Esophagus muscularis mucosa (tissue), 4 donors: ENCODE measurements around a stretch of chr9.

- PRO-cap = no peak
- RAMPAGE, long total RNA, 4 experiments = no peak in any of the 4 experiments
These were observed 6.2 kb downstream of the AIF1L start for GRCh38 chr9:131102419-131103099.

DNA sequence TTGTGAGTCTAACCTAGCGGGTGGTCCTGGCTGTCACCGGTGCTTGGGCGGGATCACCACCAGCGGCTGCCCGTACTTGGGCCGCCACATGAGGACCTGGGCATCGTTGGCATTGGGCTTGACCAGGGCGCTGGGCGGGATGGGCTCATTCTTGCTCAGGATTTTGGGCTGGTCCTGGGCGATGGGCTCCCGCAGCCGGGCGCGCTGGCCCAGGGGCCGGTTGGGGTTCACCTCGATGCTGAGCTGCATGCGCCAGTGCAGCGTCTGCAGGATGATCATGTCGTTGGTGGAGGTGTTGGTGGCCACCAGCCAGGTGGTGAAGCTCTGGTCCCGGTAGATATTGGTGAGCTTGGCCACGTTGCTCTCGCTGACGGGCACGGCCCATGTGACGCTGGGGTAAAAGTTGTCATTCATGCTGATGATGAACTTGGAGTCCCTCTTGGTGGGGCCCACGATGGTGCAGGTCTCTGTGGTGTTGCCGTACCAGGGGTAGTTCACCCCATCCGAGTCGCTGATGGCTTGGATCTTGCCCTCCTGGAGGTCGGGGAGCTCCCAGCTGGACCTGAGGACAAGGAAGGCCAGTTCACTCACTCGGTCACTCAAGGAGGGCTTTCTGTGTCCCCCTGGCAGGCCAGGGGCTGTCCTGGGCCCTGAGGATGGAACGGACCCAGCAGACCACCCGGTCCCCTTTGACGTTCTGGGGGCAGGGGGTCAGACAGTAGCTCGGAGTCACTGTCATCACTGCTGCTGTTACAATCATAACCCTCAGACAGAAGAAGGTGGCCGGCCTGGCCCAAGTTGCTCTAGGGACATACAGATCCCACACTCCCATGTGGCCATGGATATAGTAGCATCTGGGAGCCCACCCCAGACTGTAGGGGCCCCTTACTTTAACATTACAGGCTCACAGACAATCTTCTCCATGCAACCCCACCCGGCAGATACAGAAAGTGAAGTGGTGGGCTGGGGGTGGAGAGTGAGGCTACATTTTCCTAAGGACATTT lies 15.2 kb downstream of the FAM78A start:
- PRO-cap = no peak
- RAMPAGE, long total RNA, 4 experiments = no peak in any of the 4 experiments

DNA sequence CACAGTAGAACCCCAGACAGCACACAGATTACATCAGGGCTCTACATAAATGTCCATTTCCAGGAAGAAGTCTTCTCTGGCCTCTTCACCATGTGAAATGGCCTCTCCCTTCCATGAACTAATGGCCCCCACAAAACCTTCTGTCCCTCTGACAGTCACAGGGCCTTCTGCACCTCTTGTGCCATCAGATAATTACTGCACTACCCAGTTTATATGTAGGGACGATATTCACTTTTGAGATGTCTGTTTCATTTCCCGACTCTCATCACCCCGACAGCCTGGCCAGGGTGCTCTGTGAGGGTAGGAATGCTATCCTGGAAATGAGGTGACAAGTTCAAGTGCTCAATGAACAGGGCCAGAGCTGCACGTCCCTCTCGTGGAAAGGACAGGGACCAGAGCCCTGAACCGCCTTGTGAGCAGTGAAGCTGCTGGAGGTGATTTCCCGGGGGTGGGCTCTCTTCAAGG lies 2.9 kb upstream of the FAM78A start:
- PRO-cap = no peak
- RAMPAGE, long total RNA, 4 experiments = no peak in any of the 4 experiments

GRCh38 chr9:131281164-131281601 lies 4.9 kb upstream of the FAM78A start:
- PRO-cap = no peak
- RAMPAGE, long total RNA, 4 experiments = no peak in any of the 4 experiments

- PRO-cap = no peak
- RAMPAGE, long total RNA, 4 experiments = no peak in any of the 4 experiments
These were observed 9.5 kb downstream of the PRRC2B start for GRCh38 chr9:131403349-131403822.

DNA sequence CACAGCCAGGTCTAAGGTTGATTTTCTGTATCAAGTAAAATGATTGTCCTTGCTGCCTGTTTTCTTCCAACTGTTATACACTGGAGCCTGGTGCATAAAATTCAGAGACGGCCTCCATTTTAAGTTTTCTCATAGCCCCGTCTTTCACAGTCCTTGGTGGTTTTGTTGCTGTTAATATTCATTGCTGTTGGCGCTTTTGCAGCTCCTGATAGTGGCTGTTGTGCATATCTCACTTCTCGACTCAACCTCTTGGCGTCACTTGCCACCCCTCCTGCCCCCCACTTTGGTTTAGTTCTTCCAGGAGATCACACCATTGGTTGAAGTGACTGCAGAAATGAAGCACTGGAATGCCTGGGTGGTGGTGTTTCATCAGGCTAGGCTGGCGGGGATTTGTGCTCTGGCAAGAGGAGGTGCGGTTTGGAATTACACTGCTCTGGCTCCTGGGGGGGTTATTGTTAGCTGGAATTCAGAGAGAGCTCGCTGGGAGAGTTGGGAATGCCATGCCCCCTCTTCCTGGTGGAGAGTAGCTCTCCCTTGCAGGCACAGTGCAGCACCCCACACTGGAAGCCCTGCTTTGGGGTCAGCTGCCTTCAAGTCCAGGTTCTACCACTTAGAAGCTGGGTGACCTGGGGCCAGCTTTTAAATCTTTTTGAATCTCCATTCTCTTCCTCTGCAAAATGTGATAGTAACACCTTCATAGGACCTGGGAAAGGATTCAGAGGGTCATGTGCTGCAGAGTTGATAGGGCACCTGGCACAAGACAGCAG lies 11.6 kb downstream of the PRRC2B start:
- PRO-cap = no peak
- RAMPAGE, long total RNA, 4 experiments = no peak in any of the 4 experiments

- PRO-cap = no peak
- RAMPAGE, long total RNA, 4 experiments = no peak in any of the 4 experiments
These were observed 28.7 kb downstream of the PRRC2B start for GRCh38 chr9:131422431-131423175.

DNA sequence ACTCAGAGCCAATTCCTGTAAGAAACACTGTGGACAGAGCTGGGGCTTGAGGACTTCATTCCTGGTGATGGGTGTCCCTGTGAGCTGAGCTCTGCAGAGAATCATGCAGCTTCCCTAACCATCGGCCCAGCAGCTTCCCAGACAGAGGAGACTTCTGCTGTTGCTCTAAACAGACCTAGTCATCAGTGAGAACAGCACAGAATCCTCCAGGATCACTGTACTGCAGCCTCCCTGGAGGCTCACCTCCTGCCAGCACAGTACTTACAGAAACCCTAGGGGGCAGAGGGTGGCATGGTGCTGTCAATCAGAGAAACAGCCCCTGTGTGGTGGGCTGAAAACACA lies 39.2 kb downstream of the PRRC2B start:
- PRO-cap = unidirectional peak, plus-strand start at position 58 of the sequence
- RAMPAGE, long total RNA, 4 experiments = no peak in any of the 4 experiments

DNA sequence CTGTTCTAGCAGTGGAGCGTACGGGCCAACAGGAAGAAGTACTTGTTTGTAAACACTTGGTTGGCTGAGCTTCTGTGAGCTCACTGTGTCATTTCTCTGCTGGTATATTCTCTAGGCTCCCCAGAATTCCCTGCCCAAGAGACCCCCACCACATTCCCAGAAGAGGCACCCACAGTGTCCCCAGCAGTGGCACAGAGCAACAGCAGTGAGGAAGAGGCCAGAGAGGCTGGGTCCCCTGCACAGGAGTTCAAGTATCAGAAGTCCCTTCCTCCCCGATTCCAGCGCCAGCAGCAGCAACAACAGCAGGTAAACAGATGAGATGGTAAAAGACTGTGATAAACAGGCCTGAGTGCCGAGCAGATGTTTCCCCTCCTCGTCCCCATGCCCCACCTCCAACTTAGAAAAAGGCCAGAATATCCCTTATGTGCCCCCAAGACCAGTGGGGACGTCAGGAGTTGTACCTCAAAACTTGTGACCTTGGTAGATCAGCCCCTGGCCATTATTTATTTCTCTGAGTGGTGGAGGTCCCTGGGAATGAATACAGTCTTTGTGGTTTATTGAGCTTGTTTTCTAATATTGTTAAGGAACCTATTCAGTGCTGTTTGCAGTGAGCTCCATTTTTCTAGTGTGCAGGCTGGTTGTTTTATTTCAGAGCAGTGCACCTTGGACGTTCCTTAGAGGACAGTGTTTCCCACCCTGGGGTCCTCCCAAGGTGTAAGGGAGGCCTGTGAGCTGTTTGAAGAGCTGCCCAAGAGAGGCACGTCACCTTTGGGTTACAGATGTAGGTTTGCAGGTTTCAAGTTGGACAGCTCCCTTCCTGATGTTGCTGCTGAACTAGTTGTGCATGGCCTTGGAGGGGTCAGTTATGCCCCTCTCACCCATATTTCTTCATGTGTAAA lies 35.0 kb upstream of the POMT1 start:
- PRO-cap = no peak
- RAMPAGE, long total RNA, 4 experiments = no peak in any of the 4 experiments

DNA sequence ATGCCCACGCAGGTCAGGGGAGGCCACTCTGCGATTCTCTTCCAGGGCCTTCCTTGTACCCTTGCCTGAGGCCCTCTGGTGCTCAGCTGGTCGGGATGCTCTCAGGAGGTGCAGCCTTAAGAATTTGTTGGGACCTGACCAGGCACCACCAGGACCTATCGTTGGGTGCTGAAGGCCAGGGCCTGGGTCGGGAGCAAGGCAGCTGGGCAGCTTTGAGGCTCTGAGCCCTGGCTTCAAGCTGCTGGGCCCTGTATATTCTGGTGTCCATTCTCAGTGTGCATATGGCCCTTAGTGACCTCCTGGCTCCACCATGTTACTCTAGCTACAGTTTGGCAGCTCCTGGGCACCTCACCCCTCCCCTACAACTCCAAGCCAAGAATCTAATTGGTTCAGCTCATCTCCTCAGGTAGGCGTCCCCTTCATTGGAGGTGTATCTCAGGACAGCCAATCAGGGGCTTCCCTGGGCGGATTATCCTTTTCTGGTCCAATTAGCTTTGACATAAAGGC lies 8.5 kb downstream of the PRRT1B start:
- PRO-cap = no peak
- RAMPAGE, long total RNA, 4 experiments = no peak in any of the 4 experiments

GRCh38 chr9:131584128-131584719 lies 38.9 kb downstream of the PRRT1B start:
- PRO-cap = no peak
- RAMPAGE, long total RNA, 4 experiments = no peak in any of the 4 experiments

GRCh38 chr9:131603027-131603605 lies 57.8 kb downstream of the PRRT1B start:
- PRO-cap = no peak
- RAMPAGE, long total RNA, 4 experiments = no peak in any of the 4 experiments

DNA sequence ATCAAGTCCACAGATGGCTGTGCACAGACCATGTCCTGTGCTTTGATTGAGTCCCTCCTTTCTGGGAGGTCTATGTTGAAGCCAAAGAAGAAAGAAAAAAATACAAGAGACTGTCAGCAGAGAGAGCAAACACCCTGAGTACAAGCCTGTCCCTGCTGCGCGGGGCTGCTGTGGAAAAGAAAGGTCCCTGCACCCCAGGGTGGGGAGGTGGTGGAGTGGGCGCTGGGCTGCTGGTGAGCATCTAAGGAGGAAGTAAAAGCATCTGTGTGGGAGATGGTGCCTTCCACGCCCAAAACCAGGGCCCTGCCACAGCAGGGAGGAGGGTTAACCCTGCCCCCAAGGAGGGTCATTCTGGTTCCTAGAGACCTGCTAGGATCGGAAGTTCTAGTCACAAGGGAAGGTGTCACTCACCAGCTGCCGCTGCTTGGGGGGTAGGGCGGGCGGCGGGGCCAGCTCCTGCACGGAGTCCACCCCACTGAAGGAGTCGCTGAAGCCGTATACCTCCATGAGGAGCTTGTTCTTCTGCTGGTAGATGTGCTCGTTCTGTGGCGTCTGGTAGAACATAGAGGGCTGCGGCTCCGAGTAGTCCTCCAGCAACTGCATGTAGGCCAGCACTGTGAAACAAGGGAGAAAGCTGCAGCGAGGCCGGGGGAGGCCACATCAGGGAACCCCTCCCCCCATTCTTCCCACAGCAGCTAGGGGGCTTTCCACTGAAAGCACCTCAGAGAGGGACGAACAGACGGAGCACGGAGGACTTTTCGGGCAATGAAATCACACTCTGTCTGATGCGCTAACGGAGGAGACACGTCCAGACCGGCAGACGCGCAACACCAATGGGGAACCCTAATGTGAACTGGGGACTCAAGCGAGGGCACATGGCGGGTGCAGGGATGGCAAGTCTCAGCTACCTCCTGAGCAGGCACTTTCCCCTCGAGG lies 76.3 kb downstream of the PRRT1B start:
- PRO-cap = no peak
- RAMPAGE, long total RNA, 4 experiments = no peak in any of the 4 experiments

DNA sequence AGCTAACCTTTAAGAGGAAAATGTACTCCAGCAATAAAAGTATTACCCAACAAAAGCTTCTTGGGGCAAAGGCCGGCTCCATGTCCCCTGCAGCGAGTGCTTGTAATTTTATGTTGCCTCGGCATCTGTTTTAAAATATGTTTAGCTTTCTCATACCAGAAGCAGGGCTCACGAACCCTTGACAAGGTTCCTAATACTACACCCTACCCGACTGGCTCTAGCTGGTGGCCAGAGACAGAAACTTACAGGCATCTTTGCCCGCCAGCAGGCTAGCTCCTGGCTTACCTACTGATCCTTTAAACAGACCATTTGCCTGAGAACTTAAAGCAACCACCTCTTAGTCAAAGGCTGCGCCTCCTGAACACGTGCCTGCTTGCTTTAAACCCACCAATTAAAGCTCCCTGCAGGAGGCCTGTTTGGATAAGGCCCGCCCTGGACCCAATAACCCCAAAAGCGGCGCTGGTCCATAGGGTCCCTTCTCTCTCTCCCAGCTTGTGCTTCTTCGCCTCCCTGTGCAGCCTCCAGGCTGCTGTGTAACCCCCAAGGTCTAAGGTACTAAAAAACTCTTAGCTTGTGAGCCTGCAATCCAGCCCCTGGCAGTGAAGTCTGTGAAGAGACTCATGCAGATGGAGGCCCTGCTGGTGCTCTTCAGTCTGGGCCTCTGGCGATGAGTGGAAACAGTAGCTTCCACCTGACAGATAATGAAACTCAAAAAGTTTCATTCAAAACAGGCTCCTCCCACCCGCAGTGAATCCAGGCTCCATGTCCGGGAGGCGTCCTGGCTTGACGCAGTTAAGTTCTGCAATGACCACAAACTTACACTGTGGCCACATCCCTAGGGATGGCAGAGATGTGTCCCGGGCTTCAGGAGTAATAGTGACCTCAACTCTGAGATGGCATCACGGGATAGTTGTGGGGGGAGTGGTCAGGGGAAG lies 97.1 kb downstream of the PRRT1B start:
- PRO-cap = no peak
- RAMPAGE, long total RNA, 4 experiments = no peak in any of the 4 experiments

DNA sequence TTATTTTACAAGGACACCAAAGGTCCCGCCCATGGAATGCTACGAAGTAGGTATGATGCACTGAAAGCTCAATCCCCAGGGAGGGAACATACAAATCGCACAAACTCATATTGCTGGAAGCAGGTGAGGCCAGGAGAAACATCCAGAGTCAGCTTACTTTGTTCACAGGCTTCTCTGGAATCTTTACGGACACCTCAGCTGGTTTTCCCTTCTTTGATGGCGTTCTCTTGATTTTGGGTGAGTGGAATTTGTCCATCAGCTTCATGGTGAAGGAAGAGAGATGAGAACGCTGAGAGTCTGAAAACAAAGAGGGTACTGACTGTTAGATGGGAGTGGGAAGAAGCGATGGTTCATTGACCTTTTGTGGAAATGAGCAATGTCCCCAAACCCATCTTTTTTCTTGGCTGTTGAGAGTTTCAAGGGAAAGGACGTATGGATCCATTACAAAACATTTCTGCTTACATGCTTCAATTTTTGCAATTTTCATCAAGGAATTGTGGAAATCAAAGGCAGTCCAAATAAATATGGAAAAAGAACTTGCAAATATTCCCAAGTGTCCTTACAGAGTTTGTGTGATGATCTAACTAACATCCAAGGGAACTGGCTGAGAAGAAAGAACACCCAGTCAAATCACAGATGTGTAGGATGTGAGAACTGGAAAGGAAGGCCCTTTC lies 89.1 kb downstream of the RAPGEF1 start:
- PRO-cap = unidirectional peak, plus-strand start at position 71 of the sequence
- RAMPAGE, long total RNA, 4 experiments = no peak in any of the 4 experiments

DNA sequence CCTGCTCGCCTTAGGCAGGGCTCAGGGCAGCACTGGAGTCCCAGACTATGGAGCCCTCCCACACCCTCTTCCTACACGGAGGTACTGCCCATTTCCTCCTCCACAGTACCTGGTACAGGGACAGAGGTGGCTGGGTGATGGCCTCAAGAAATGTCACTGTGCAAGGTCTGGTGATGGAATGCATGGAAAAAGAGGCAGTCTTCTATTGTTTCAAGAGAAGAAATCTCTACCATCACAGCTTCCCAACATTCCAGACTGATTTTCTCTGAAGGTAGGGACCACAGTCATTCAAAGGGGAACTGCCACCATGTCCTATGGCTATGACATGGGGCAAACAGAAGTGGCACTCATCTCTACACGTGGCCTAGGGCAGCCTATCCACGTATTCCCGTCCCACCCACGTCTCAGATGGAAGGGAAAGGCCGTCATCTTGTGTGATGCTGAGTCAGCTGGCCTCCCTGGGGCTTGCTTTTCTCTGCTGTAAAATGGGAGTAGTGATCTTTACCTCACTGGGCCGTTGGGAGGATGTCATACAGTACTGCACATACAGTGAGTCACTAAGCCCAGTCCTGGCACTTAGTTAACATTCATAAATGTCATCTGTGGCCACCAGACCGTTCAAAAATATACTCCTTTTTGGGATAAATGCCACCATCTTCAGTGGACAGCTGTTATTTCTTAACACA lies 72.4 kb downstream of the RAPGEF1 start:
- PRO-cap = no peak
- RAMPAGE, long total RNA, 4 experiments = no peak in any of the 4 experiments

GRCh38 chr9:131685591-131686071 lies 54.2 kb downstream of the RAPGEF1 start:
- PRO-cap = no peak
- RAMPAGE, long total RNA, 4 experiments = no peak in any of the 4 experiments

DNA sequence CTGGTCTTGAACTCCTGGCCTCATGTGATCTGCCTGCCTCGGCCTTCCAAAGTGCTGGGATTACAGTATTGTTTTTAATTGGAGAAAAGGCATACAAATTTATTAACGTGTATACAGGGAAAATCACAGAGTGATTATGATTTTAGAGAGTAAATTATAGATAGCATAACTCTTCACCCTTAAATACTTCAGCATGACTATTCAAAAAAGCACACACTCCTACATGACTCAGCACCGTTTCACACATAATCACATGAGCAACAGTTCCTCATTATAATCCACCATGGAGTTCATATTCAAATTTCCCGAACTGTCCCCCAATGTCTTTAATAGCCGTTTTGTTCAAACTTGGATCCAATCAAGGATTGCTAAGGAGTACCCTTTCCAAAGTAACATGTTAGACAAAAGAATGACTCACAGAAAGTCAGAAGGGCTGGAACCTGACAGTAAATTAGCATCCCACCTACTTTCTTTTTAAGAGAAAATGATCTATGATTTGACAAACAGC lies 32.2 kb downstream of the RAPGEF1 start:
- PRO-cap = no peak
- RAMPAGE, long total RNA, 4 experiments = no peak in any of the 4 experiments

DNA sequence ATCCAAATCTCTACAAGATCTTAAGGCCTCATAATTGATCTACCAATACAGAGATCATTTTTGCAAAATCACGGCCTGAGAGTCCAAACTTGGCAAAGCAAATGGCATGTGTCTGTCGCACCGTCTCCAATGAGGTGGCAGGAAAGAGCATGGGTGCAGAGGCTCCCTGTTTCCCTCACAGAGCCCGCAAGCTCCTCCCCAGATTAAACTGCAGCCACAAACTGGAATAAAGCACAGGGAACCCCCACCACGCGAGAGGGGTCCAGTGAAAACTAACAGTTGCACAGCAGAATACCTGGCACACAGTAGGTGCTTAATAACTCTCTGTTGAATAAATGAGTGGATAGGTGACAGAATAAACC lies 27.9 kb downstream of the RAPGEF1 start:
- PRO-cap = no peak
- RAMPAGE, long total RNA, 4 experiments = no peak in any of the 4 experiments

- PRO-cap = bidirectional peak, plus-strand start at chr9:131733099, minus-strand start at chr9:131733053; bidirectional peak, plus-strand start at chr9:131733903, minus-strand start at chr9:131733729
- RAMPAGE, long total RNA, 4 experiments = no peak in any of the 4 experiments
These were observed 6.7 kb downstream of the RAPGEF1 start for GRCh38 chr9:131732855-131733960.